ENCODE results near the genes TMPO and SPIC.

- PRO-cap, result no peak
These were observed 208.0 kb upstream of the NEDD1 start for GRCh38 chr12:96699076-96699386.

DNA sequence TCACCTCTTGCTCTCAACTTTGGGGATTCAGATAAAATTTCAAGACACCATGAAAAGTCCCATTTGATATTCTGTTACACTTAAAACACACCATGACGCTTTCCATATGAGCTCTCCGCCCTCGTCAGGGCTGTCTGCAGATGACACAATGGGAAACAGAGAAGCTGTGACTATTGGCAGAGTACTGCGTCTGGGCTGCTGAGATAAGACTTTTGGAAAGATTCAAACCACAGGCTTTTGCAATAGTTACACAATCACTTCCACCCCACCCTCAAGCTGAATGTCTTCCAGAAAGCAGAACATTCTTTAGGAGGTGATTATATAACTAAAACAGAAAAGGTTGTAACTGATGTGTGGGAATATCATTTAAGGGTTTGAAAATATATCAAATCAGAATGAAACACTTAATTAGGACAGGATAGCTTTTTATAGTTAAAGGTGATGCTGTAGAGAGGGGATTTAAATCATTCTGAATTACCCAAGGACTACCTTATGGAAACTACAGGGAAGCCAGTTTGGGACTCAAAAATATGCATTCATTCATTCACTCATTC is 75.3 kb upstream of the TMPO start:
- PRO-cap, result no peak

DNA sequence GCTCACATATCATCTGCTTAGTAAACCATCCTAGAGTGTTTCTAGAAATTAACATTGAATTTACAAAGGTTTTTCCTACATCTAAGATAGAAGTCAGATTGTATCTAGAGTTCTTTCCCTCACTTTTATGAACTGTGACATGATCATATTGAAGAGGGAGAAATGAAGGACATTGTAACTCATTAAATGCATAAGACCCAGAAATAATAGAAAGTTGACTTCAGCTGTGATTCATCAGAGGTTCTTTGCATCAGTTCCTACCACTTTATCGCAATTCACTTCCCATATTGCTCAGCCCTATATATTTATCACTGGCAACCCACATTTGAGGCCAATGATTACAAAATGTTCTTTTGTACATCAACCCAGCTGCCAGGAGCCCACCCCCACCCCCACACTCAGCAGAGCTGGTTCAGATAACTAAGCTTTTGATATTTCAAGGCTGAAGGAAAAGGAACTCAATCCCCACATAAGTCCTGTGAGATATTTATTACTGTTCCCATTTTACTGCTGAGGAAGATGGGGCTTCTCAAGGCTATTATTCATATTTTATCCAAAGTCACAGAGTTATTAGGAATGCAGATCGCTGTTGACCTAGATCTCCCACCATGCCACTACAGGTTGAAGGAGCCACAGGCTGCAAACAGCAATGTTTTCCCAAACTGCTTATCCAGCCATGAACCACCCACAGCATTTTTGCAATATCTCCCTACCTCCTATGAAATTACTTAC is 51.2 kb upstream of the TMPO start:
- PRO-cap, result no peak

- PRO-cap, result bidirectional peak, plus-strand start at chr12:98491264, minus-strand start at chr12:98491120
These were observed 24.4 kb upstream of the TMPO start for GRCh38 chr12:98490938-98491392.

DNA sequence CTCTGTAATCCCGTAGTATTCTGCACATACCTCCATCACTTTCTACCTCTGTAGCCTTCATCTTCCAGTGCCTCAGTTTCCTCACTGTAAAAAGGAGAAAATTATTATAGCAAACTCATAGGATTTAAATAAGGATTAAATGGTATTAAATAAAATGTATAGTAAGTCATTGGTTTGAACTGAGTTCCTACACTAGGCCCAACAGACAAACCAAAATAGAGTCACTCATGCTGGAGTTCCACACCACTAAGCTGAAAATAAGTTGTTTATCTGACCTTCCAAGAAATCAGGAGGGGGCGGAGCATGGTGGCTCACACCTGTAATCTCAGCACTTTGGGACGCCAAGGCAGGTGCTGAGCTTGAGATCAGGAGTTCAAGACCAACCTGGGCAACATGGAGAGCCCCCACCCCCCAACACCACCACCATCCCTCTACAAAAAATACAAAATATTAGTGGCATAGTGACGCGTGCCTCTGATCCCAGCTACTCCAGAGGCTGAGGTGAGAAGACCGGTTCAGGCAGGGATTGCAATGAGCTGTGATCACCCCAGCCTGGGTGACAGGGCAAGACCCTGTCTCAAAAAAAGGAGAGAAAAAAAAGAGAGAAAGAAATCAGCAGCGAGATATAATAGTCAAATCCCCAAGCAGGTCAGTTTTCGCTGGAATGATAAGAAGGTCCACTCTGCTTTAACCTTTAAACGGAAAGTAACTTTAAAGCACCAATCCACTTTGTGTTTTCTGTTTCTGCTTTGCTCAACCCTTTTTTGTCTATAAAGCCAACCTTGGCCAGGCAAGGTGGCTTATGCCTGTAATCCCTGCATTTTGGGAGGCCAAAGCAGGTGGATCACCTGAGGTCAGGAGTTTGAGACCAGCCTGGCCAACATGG is 21.7 kb upstream of the TMPO start:
- PRO-cap, result no peak

- PRO-cap, result bidirectional peak, plus-strand start at chr12:98515268, minus-strand start at chr12:98515062; bidirectional peak, plus-strand start at chr12:98515620, minus-strand start at chr12:98515474
These were observed 235 bp upstream of the TMPO start for GRCh38 chr12:98515148-98515561.

DNA sequence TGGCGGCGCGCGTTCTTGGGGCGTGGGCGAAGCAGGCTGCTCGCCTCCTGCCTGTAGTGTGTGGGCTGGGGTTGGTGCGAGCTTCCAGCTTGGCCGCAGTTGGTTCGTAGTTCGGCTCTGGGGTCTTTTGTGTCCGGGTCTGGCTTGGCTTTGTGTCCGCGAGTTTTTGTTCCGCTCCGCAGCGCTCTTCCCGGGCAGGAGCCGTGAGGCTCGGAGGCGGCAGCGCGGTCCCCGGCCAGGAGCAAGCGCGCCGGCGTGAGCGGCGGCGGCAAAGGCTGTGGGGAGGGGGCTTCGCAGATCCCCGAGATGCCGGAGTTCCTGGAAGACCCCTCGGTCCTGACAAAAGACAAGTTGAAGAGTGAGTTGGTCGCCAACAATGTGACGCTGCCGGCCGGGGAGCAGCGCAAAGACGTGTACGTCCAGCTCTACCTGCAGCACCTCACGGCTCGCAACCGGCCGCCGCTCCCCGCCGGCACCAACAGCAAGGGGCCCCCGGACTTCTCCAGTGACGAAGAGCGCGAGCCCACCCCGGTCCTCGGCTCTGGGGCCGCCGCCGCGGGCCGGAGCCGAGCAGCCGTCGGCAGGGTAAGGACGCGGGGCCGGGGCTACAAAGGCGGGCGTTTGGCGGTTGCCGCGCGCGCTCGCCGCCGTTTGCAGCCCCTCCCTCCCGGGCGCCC is at the start of gene TMPO:
Gene TMPO (plus strand): TSS at position 29 of the 677 bp plus-strand sequence.
- PRO-cap, result bidirectional peak, plus-strand start at position 59 of the sequence, minus-strand start outside the sequence; bidirectional peak, plus-strand start at position 588 of the sequence, minus-strand start at position 480 of the sequence

- PRO-cap, result bidirectional peak, plus-strand start at chr12:98579098, minus-strand start at chr12:98579017
These were observed 14.6 kb upstream of the SLC25A3 start for GRCh38 chr12:98578801-98579379.

- PRO-cap, result no peak
These were observed 414.7 kb downstream of the APAF1 start for GRCh38 chr12:99059784-99060247.

DNA sequence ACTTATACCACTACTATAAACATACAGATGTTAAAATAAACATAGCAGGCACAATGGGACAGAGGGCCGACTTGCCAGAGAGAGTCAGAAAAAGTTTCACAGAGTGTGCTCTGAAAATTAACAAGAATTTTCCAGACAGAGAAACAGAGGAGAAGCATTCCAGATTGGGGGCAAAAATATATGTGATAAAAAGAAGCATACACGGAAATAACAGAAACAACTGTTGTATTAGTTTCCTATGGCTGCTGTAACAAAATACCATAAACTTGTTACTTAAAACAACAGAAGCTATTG is 49.0 kb upstream of the GARIN6 start:
- PRO-cap, result unidirectional peak, plus-strand start at position 139 of the sequence

- PRO-cap, result no peak
These were observed 37.7 kb upstream of the GARIN6 start for GRCh38 chr12:99609863-99610175.

GRCh38 chr12:100163794-100164460 is 21.3 kb upstream of the BLTP3B start:
- PRO-cap, result bidirectional peak, plus-strand start at chr12:100164146, minus-strand start at chr12:100164080

DNA sequence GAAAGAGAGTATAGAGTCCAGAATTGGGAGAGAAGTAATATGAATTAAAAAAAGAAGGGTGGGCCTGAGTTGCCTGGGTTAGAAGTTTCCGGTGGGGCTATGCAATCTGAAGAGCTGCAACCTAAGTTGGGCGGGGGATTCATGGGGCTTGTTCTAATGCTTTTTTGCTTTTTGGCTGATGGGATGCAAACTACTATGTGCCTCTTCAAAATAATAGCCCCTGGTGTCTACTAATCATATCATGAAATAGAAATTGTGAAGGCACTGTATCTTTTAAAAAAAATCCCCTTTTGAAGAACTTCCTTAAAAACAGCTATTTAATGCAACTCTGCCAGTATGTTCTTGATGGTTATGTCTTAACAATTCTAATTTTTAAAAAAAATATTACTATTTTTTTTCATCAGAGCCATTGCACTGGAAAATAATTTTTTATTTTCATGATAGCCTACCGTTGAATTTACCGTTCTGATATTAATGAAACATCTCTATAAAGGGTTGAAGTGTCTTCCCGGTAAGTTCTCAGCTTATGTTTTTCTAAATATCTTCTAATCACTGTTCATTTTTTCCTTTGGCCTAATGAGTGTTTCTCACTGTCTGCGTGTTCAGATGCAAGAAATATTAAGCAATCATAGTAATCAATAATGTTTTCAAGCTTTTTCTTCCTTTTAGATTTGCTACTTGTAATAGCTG is at the start of gene SPIC:
Gene SPIC (plus strand): TSS at position 345 of the 690 bp plus-strand sequence.
- PRO-cap, result no peak

DNA sequence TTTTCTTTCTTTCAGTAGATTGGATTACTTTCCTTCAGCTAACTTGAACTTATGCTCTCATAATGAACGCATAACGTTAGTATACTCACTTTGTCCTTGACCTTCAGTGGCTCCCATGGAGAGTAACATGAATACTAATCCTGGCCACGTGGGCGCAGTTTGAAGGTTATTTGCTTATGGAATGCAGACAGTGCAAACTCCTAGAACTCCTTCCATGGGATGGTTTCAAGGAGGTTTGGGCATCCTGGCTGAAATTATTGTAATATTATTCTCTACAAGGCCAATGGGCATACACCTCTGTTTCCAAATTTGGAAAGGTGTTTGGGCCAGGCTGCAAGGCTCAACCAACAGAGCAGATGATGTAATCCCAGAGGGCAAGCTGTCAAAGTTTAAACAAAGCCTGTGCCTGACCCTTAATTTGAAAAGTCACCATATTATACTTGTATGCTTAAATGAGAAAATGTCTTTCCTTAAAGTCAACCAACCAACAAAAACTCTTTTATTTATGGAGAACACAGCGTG is 23.5 kb downstream of the MYBPC1 start:
- PRO-cap, result no peak

DNA sequence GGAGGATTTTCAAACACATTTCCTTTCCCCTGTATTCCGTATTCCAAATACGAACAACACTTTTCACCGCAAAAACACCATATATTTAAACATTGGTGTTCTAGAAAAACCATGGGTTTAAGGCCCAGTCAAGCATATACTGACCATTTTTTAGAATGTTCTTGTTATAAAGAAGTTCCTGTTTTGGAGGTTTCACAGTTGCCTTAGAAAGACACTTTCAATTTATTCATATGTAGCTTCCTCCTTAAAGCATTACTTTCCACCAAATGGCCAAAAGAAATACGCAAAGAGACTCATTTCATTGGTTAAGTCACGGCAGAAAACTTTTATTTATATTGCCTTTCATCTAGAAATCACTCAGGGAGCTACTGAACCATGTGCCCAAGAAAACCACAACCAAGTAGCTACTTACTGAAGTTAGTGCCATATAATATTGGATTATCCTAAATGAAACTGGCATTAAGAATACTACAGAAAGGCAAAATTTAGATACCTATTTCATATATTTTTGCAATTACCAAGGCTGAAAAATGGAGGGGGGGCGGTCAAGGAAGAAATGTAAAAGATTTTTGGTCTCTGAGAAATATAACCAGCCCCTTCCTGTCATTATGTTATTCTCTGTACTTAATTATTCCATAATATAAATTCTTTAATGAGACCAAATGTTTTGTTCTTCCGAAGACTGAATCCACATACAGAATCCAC is 40.0 kb downstream of the MYBPC1 start:
- PRO-cap, result no peak

DNA sequence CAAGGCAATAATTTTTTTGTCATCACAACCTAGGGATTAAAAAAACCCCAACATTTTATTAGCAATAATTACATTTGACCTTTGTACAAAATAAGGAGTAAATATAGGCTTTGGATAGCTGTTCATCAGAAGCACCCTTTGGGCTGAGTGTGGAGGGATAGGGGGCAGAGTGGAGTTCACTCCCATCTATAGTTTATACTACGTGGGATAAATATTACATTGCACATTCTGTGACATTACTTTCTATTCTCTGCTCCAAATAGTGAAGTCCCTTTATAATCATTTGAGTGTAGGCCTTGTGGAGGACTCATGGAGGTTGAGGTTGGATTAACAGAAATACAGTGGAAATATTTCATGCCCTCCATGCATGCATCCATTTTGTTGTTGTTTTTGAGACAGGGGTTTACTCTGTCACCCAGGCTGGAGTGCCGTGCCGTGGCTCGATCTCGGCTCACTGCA is 1.3 kb downstream of the CHPT1 start:
- PRO-cap, result bidirectional peak, plus-strand start at position 146 of the sequence, minus-strand start outside the sequence

- PRO-cap, result no peak
These were observed 22.0 kb upstream of the SYCP3 start for GRCh38 chr12:101761123-101761895.

GRCh38 chr12:101876700-101877080 is 690 bp upstream of the DRAM1 start:
- PRO-cap, result no peak

GRCh38 chr12:101935846-101937103 is 58.9 kb downstream of the DRAM1 start:
- PRO-cap, result bidirectional peak, plus-strand start at chr12:101936381, minus-strand start at chr12:101936278; unidirectional peak, minus-strand start at chr12:101936468

GRCh38 chr12:102142911-102143335 is 22.9 kb downstream of the PARPBP start:
- PRO-cap, result no peak